Temporal lobe (tissue), 2 donors: ENCODE data around the genes GNL3L, PAGE2B, PAGE5, UBQLN2, FAAH2, NLRP2B and SPIN4.

- RAMPAGE, long total RNA, result no peak
These were observed 632 bp upstream of the GNL3L start for GRCh38 chrX:54529228-54529945.

DNA sequence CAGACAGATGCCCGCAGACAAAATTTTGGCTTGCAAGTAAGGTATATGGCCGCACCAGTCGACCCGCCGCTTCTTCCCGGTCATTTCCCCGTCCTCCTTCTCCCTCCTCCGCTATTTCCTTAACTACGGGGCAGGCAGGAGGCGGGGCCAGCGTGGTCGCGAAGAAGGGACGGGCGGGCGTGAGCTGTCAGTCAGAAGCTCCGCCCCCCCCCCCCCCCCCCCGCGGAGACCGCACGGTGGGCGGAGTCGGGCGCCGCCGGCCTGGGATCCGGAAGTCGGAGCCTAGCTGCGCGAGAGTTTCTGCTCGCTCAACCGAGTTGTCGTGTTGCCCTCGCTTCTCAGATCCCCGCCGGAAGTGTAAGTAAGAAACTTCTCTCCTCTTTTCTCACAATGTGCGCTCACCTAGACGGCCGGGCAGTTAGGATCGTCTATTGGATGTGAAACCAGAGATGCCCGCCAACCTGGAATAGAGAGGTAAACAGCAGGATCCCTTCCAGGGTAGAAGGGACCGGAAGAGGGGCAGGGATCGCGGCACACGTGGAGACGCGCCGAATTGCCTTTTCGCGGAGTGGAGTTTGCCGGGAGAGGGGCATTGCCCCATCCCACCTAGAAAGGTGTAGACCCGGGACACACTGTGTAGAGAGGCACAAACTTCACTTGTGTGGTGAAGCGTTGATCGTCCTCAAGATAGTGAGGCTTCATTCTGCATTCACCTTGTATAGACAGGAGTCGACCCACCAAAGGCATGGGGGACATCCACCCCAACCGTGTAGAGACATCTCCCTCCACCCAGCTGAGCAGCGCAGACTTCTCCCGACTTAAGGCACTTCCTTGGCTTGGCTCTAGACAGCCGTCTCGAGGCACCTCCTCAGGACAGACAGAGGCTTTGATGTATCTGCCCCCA is at the start of gene GNL3L:
Gene GNL3L, plus strand, starts transcription at position 274 of the 904 bp plus-strand sequence.
- RAMPAGE, long total RNA, result no peak

DNA sequence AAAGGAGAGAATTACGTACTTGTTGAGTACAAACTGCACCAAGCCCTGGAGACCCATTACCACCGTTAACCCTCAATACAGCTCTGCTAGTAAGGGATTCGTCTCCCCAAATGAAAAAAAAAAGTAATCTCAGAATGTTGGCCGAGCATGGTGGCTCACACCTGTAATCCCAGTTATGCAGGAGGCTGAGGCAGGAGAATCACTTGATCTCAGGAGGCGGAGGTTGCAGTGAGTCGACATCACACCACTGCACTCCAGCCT is 32.4 kb downstream of the GNL3L start:
- RAMPAGE, long total RNA, result no peak

DNA sequence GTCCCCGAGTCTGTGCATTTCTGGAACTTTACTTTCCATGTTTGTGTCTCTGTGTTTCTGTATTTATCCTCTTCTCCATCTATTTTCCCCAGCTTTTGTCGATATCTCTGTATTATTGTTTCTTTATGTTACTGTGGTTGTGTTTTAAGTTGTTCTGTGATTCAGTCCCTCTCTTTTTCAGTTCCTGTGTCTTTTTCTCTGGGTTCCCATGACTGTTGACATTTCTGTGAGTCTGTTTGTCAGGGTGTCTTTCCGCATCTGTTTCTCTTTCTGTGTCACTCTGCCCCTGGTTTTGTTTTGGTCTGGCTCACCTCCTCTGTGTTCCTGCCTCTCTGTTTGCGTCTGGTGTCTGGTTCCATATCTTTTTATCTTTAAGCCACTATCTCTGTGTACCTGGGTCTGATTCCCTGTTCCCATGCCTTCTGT is 50.5 kb downstream of the ITIH6 start:
- RAMPAGE, long total RNA, result no peak

DNA sequence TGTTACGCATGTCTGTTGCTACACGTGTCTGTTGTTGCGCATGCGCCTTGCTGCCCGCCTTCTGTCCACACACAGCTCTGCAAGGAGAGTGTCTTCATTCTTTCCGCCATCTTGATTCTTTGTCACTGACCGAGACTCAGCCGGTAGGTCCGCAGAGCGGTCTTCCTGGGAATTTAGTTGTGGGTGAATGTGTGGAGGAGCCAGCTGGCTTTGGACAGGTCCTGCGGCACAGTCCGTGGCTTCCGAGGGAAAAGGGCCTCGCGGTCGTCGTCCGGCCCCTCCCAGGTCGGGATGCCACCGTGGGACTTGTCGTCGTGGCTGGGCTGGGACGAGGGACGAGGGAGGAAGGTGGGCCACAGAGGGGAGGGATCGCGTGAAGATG is at the start of gene PAGE2B:
Gene PAGE2B, plus strand, starts transcription at position 59 of the 382 bp plus-strand sequence.
- RAMPAGE, long total RNA, result no peak

DNA sequence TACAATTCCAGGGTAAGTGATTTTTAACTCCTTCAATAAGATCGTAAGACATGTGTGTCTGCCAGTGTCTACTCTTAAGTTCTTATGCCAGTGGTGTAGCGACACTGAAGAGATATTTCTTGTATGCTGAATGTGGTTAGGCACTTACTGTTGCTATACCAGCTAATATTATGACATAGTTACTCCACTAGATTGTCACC is 1.5 kb downstream of the FAM104B start:
- RAMPAGE, long total RNA, result no peak

DNA sequence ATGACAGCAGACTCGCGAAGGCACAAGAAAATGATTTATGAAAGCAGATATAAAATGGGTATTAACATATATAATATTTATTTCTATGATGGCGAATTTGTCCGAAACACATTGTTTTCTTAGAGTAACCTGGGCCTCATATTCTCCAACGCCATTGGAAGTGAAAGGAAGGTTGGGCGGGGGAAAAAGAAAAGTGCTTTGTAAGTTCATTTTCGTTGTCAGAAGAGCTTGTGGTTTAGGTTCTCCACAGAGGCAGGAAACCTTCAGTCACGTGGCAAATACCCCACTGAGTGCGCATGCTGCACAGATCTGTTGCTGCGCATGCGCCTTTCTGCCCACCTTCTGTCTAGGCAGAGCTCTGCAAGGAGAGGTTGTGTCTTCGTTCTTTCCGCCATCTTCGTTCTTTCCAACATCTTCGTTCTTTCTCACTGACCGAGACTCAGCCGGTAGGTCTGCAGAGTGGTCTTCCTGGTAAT is at the start of gene PAGE5:
Gene PAGE5, plus strand, starts transcription at position 340 of the 476 bp plus-strand sequence.
- RAMPAGE, long total RNA, result no peak

DNA sequence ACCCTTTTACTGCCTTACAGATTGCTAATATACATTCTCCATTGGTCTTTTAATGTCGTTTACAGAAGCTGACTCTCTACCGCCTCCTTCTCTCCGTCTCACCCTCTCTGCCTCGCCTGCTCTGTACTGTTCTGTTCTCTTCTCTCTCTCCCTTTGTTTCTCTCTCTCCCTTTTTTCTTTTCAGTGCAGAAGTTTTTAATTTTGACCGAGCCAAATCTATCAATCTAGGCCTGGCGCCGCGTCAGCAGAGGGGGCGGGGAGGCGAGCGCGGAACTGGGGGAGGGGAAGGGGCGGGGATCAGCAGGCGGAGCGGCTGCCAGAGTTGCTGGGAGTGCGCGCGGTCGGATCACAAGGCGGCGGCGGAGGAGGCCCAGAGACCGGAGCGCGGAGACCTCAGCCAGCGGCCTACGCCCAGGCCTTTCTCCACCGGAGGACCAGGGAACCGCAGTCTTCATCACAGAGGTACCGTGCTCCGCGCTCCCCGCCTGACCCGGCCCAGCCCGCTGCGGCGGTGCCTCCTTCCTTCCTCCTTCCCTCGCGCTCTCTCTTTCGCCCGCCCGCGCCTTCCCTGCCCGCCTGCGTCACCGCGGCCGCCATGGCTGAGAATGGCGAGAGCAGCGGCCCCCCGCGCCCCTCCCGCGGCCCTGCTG is at the start of gene UBQLN2:
Gene UBQLN2, plus strand, starts transcription at position 349 of the 650 bp plus-strand sequence.
- RAMPAGE, long total RNA, result start-site peak on the plus strand centred at position 352 of the sequence, 72 bp wide, 150 and 251 reads in 2 replicates

DNA sequence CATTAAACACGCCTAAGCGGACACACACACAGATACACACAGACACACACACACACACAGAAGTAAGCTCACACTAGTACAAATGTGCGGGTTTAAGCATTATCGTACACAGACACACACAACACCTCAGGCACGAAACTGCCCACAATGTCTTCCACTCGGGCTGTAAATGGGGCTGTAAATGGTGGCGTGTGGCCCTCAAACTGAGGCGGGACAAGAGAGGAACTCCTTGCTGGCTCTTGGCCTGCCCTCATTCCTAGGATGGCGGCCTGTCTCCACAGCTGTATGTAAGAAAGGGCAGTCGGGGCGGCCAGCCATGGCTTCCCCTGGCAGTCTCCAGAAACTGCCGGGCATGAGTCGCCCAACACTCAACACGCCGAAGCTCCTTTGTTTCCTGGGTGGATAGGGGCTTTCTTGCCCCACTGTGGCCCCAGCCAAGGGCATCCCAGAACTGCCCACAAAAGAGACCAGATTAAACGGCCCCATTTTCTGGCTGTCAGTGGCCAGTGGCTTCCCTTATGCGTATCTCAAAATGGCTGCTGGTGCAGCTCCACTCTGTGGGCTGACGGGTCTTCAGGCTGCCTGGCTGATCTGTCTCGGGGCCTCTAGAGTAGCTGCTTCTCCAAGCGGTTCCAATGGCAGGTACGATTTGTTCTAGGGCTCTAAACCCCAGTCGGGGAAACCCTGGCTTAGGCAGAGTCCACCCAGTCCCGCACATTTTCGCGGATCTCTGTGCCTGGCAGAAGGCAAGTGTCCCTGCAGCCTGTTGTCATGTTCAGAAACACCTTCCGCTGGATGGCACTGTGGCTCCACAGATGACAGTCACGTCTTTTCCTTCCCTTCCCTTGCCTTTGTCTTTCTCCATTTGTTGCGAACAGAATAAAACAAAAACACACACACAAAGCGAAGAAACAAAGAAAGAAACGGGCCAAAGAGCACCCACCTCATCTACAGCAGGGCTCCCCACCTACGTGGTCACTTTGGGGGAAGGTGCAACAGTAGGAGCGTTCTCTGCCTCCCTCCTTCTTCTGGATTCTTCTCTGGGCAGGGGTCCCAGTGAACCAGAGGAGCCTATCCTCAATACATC is 54.2 kb downstream of the NBDY start:
- RAMPAGE, long total RNA, result no peak

DNA sequence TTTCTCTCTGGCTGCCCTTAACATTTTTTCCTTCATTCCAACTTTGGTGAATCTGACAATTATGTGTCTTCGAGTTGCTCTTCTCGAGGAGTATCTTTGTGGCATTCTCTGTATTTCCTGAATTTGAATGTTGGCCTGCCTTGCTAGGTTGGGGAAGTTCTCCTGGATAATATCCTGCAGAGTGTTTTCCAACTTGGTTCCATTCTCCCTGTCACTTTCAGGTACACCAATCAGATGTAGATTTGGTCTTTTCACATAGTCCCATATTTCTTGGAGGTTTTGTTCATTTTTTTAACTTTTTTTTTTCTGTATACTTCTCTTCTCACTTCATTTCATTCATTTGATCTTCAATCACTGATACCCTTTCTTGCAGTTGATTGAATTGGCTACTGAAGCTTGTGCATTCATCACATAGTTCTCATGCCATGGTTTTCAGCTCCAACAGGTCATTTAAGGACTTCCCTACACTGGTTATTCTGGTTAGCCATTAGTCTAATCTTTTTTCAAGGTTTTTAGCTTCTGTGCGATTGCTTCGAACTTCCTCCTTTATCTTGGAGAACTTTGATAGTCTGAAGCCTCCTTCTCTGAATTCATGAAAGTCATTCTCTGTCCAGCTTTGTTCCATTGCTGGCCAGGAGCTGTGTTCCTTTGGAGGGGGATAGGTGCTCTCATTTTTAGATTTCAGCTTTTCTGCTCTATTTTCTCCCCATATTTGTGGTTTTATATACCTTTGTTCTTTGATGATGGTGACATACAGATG is 31.8 kb downstream of the SPIN2B start:
- RAMPAGE, long total RNA, result no peak

- RAMPAGE, long total RNA, result no peak
These were observed at the start of gene FAAH2 for GRCh38 chrX:57286331-57287551. TSS of gene FAAH2 (plus strand) at chrX:57286706.

GRCh38 chrX:57679966-57680493 is at the start of gene NLRP2B:
TSS of gene NLRP2B (minus strand) at chrX:57680260.
- RAMPAGE, long total RNA, result no peak

- RAMPAGE, long total RNA, result no peak
These were observed 500 bp upstream of the ZXDA start for GRCh38 chrX:57910601-57911314.

- RAMPAGE, long total RNA, result no peak
These were observed at the start of gene SPIN4 for GRCh38 chrX:63350891-63351922. TSS of gene SPIN4 (minus strand) at chrX:63351332.

GRCh38 chrX:63658742-63659581 is 126.1 kb downstream of the ARHGEF9 start:
- RAMPAGE, long total RNA, result no peak

GRCh38 chrX:63732410-63733335 is 52.3 kb downstream of the ARHGEF9 start:
- RAMPAGE, long total RNA, result no peak

GRCh38 chrX:65130981-65131740 is 96.5 kb downstream of the ZC3H12B start:
- RAMPAGE, long total RNA, result no peak

- RAMPAGE, long total RNA, result no peak
These were observed 163.2 kb downstream of the ZC3H12B start for GRCh38 chrX:65197714-65198269.

GRCh38 chrX:65232465-65232976 is 197.9 kb downstream of the ZC3H12B start:
- RAMPAGE, long total RNA, result no peak

GRCh38 chrX:65587529-65588775 is 53.4 kb upstream of the LAS1L start:
- RAMPAGE, long total RNA, result no peak